ENCODE measurements around a stretch of chr10.

- PRO-cap, result no peak
- RAMPAGE, long total RNA, 2 experiments, result no peak in any of the 2 experiments
Measured at GRCh38 chr10:11110408-11111092, 92.9 kb downstream of the CELF2 start.

- PRO-cap, result no peak
- RAMPAGE, long total RNA, 2 experiments, result start-site peak on the plus strand in 2 of 2 experiments, at chr10:11165081-11165528 at its widest, 35 to 44 reads per replicate
Measured at GRCh38 chr10:11164668-11165599, 147.3 kb downstream of the CELF2 start.

- PRO-cap, result no peak
- RAMPAGE, long total RNA, 2 experiments, result no peak in any of the 2 experiments
Measured at GRCh38 chr10:11224460-11224776, 206.7 kb downstream of the CELF2 start.

DNA sequence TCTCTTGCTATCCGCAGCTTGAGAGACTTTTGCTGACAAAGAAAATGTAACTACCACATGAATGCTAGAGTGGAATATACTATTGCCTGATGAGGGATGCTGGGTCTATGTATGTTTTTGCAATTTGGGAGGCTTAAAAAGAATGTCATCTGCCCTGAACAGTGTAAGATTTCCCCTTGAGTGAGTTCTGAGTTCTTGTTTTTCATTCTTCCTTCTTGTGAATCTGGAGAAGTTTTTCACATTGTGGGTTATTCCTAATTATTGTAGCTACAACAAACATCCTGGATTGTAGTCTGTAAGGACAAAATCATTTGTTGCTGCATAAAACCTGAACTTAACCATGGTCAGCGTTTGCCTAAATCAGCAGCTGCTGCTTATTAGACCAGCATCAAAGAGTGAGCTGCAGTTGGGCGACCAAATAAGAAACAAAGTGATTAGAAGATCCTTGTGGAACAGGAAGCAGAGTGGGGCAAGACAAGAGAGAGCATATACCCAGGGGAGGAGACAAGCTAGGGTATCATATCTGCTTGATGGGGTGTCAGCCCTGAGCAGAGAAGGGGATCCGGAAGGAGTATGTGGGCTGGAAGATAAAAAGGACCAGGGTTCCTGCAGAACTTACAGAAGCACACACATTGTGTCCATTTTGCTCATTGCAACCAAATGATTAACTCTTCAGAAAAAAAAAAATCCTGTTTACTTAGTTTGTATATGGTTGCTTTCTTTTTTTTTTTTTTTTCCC, 213.5 kb downstream of the CELF2 start:
- PRO-cap, result no peak
- RAMPAGE, long total RNA, 2 experiments, result no peak in any of the 2 experiments

- PRO-cap, result no peak
- RAMPAGE, long total RNA, 2 experiments, result no peak in any of the 2 experiments
Measured at GRCh38 chr10:11236288-11236598, 218.6 kb downstream of the CELF2 start.

- PRO-cap, result no peak
- RAMPAGE, long total RNA, 2 experiments, result no peak in any of the 2 experiments
Measured at GRCh38 chr10:11238260-11238840, 220.7 kb downstream of the CELF2 start.

DNA sequence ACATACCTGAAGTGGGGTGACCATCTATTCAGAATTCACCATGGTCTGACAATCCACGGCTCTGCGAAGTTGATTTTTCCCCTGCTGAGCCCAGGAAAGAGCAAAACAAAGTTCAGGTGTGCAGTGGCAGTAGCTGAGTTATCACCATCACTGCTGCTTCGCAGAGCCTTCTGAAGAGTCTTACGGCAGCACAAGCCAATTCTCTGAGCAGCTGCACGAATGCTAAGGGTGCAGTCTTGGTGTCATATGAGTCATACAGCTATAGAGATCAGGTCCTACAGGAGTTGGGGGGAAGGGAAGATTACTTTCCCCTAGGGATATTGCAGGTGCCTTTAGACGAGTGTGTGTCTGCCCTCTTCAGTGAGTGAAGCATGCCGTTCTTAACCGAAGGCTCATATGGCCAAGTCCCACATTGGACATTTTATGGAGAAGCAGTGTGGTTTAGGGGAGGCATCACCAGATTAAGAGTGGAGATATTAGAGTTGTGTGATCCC, 227.8 kb downstream of the CELF2 start:
- PRO-cap, result no peak
- RAMPAGE, long total RNA, 2 experiments, result no peak in any of the 2 experiments

DNA sequence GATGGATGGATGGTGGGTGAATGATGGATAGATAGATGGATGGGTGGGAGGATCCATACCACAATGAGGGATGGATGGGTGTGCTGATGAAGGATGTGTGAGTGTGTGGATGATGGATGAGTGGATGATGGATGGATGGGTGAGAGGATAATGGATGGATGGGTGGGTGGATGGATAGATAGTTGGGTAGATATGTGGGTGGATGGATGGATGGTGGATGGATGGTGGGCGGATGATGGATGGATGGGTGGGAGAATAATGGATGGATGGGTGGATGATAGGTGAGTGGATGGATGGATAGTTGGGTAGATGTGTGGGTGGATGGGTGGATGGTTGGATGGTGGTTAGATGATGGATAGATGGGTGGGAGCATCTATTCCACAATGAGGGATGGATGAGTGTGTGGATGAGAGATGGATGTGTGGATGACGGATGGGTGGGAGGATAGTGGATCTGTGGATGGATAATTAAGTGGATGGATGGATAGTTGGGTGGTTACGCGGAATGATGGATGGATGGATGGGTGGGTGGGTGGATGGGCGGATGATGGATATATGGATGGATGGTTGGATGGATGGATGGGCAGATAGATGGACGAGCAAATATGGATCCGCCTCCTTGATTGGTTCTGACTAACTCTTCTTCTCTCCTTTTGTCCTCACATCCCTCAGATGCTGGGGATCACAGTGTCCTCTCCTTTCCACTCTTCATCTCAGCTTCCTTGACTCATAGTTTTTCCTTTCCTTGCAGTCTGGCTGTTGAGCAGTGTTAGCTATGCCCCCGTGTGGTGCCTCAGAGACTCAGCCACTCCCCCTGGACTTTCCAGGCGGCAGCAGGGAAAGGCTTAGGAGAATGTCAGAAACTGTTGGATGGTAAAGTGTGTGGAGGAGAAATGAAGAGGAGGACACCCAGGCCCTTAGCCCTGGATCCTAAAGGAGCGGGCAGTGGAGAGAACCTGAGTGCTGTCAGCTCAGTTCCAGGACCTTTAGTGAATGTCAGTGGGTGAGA, 267.2 kb downstream of the CELF2 start:
- PRO-cap, result no peak
- RAMPAGE, long total RNA, 2 experiments, result no peak in any of the 2 experiments

- PRO-cap, result no peak
- RAMPAGE, long total RNA, 2 experiments, result no peak in any of the 2 experiments
Measured at GRCh38 chr10:11319664-11320061, 291.8 kb downstream of the USP6NL start.

DNA sequence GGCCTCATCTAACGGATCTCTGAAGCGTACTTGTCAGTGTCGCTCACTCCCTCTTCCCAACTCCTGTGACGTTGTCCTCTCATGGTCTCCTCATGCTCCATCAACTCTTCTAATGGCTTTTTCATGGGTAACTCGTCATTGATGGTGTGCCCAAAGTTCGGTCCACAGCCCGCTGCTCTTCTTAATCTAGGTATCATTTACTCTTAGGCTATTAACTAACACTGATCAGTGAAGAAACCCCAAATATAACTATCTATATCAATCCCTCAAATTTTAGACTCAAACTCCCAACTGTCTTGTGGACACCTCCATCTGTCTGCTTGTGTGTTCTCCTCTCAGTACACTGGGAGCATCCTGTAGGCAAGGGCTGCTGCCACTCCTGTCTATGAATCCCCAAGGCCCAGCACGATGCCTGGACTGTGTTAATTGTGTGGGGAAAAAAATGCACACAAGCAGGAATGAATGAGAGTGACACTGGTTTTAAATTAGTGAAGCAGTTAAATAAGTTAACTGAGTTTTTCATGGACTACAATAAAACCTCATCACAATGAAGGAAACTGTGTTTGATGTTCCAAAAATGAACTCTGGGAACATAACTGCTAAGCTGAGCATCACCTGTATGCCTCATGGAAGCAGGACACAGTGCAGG, 85.3 kb downstream of the USP6NL start:
- PRO-cap, result no peak
- RAMPAGE, long total RNA, 2 experiments, result no peak in any of the 2 experiments

DNA sequence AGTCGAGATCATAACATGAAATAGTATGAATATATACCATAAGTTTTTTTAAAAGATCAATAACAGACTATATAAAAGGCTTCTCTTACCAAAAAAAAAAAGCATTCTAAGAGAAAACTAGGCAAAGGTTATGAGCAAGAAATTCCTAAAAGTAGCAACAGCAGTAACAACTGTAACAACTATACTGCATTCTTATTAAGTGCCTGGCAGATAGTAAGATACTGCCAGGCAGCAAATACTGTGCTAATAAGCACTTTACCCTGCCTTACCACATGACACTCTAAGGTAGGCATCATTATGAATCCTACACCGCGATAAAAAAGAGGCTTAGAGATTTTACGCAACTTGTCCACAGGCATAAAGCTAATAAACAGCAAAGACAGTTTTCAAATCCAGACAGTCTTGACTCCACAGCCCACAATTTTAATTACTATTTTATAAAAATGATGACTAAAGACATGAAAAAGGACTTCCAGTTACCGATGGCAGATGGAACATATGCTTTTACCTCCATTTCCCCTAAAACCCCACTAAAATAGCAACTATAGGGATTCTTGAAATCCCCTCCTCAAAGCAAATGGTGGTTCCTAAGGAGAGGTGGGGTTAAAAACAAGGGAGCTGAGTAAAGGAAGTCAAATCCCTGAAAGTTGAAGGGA, 83.1 kb downstream of the USP6NL start:
- PRO-cap, result no peak
- RAMPAGE, long total RNA, 2 experiments, result no peak in any of the 2 experiments

DNA sequence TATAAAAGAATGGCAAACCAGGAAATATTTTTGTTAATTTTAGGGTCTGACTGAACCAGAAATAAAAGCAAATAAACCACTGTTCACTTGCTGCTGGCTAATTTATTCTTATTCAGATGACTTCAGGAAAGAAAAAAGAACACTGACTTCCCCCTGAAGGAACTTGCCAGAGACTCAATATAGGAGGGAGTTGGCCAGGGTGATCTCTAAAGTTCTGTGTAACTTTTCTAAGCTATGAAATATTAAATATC, 1.2 kb downstream of the USP6NL start:
- PRO-cap, result no peak
- RAMPAGE, long total RNA, 2 experiments, result no peak in any of the 2 experiments

DNA sequence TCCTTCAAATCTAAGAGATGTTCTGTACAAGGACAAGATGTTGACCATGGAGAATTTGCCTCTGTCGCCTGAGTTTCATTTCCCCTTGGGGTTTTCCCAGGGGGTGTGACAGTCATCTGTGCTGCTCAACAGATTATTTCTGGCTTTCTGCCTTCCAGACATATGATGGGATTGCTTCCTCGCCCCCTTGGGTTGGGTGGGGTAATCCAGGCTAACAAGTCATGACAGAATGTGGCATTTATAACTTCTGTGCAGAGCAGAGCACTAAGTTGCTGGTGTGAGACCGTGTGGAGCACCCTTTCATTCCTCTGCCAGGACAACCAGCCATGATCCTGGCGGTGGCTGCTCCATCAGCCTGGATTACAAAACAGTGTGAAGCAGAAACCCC, 13.6 kb upstream of the USP6NL start:
- PRO-cap, result no peak
- RAMPAGE, long total RNA, 2 experiments, result no peak in any of the 2 experiments

DNA sequence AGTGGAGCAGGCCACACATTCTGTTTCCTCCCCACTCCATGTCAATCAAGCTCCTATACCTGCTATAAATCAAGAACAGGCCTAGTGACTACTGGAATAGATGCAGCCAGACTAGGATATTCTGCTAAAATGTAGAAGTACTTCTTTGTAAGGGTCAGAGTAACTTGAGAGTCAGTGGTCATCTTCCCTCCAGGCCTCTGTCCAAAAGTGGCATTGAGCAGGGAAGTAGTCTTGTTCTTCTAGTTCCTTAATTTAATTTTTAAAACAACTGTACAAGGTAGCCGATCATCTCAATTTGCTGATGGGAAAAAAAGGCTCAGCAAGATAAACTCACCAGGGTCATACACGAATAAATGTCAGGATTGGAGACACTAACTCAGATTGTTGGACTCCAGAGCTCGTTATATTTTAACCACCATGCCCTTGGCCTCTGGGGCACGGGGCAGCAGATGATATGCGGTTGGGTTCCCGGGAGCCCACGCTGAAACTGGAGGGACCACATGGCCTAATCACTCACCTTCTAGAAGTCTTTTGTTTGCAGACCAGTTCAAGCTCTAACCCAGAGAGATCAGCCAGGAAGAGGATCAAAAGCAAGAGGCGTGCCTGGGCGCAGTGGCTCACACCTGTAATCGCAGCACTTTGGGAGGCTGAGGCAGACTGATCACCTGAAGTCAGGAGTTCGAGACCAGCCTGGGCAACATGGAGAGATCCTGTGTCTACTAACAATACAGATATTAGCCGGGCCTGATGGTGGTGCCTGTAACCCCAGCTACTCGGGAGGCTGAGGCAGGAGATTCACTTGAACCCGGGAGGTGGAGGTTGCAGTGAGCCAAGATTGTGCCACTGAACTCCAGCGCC, 42.7 kb upstream of the ECHDC3 start:
- PRO-cap, result no peak
- RAMPAGE, long total RNA, 2 experiments, result no peak in any of the 2 experiments

- PRO-cap, result unidirectional peak, minus-strand start at chr10:11824511; unidirectional peak, minus-strand start at chr10:11824926
- RAMPAGE, long total RNA, 2 experiments, result no peak in any of the 2 experiments
Measured at GRCh38 chr10:11824217-11825464, 1.5 kb downstream of the PROSER2 start.

GRCh38 chr10:11958879-11959595, 83.6 kb downstream of the UPF2 start:
- PRO-cap, result no peak
- RAMPAGE, long total RNA, 2 experiments, result no peak in any of the 2 experiments

DNA sequence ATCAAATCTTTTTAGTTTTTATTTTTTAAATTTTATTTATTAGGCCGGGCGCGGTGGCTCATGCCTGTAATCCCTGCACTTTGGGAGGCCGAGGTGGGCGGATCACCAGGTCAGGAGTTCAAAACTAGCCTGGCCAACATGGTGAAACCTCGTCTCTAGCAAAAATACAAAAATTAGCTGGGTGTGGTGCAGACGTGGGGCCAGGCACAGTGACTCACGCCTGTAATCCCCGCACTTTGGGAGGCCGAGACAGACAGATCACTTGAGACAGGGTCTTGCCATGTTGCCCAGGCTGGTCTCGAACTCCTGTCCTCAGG, 2.7 kb downstream of the DHTKD1 start:
- PRO-cap, result no peak
- RAMPAGE, long total RNA, 2 experiments, result no peak in any of the 2 experiments

- PRO-cap, result no peak
- RAMPAGE, long total RNA, 2 experiments, result no peak in any of the 2 experiments
Measured at GRCh38 chr10:12270814-12271361, 74.9 kb downstream of the CDC123 start.

GRCh38 chr10:12348100-12348369, 1.3 kb upstream of the CAMK1D start:
- PRO-cap, result bidirectional peak, plus-strand start at chr10:12348425, minus-strand start at chr10:12348284
- RAMPAGE, long total RNA, 2 experiments, result no peak in any of the 2 experiments

- PRO-cap, result no peak
- RAMPAGE, long total RNA, 2 experiments, result start-site peak on the plus strand in 1 of 2 experiments, at chr10:12419290-12419531 at its widest, 19 reads per replicate
Measured at GRCh38 chr10:12418913-12419869, 69.8 kb downstream of the CAMK1D start.